ENCODE results near the gene NT5C1B.

GRCh38 chr2:17751437-17751828 lies 2.2 kb downstream of the SMC6 start:
- RRBS = no CpG with 5 or more reads among the region's 5 CpGs

DNA sequence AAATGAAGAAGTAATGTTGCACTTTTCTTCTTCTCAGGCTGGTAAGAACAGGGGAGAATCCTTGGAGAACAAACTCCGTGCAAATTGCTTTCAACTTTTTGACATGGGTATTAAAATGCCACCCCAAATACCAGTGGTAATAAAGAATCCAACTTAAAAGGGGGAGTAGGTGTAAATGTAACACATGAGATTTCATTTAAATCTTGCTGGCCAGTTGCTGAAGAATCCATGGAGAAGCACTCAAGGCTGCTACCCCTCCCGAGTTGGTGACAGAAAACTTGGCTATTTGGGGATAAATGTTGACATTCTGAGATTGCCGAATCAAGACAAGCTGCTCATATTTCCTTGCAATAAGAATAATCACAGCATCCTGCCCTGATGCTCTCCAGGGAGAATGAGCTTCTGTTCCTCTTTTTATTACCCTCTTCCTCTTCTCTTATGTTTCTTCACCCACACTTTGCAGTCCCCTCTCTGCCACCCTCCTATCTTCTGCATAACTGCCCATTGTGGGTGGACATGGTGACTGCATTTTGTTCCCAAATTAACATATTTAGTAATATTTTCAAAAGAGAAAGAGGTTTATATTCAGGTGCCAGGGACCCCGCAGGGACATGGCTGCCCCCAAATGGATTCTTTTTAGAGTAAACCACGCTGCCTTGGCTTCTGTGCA lies 12.0 kb upstream of the MSGN1 start:
- RRBS = no CpG with 5 or more reads among the region's 5 CpGs

DNA sequence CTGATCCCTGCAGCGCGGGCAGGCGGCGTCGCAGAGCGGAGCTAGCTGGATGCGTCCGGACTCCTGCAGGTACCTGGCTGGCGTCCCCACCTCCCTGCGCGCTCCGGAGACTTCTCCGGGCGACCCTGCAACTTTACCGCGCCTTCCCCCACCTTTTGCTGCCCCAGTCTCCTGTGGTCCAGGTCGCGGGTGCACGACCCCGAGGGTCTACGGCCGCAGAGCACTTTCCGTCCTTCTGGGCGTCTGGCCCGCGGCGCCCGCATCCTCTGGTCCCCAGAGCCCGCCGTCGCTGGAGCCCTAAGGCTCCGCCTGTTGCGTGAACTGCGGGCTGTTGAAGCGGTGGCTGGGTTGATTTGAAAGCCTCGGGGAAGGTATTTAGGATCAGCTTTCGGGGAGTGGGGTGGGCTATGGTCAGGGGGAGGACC lies 283 bp downstream of the KCNS3 start:
- RRBS = 2% methylated on average over 5 of the region's 37 CpGs

DNA sequence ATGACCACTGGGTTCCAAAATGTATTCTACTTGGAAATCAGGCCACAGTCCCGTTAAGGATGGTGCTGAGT lies 1.0 kb downstream of the RDH14 start:
- RRBS = no CpG with 5 or more reads among the region's 1 CpG

- RRBS = under 1% methylated on average over 41 of the region's 67 CpGs
These were observed 539 bp downstream of the RDH14 start for GRCh38 chr2:18559677-18560551.

- RRBS = no CpG with 5 or more reads among the region's 1 CpG
These were observed at the start of gene NT5C1B for GRCh38 chr2:18589346-18589808. Gene NT5C1B (minus strand): TSS chr2:18589569.

GRCh38 chr2:18830954-18831382 lies 241.6 kb upstream of the NT5C1B start:
- RRBS = no CpG with 5 or more reads among the region's 3 CpGs

- RRBS = no CpG with 5 or more reads among the region's 3 CpGs
These were observed 21.4 kb downstream of the OSR1 start for GRCh38 chr2:19336802-19337568.

DNA sequence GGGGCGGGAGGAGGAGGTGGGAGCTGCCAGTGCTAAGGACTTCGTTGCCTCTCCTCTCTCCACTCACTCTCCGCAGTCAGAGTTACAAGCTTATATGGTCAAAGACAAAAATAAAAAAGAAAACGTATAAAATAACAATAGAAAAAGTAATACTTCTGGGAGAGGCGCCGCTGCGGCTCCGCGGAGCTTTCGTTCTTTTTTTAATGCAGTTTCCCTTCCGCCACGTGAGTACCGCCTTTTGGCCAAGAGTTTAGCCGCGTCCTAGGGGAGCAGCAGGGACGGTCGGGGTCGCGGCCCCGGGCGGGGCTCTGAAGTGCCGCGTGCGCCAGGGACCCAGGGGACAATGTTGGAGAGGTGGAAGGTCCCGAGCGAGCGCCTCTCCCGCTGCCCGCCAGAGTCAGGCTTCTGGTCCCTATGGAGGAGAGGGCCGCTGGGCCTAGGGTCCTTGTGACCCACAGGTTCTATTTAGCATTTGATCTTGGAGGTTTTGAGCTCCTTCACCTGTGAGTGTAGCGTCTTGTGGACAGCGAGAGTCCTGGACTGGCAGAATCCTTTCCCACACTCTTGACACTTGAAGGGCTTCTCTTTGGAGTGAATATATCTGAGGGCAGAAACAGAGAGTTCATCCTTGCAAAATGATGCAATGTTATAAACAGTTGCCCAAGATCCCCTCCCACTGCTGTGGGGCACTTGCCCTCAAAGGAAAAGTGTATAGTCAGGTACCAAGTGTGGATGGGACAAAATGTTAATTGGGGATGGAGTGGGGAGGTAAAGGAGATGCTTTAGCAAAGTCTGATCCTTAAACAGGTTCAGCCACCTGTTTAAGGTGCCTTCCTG lies 6.4 kb downstream of the OSR1 start:
- RRBS = no CpG with 5 or more reads among the region's 32 CpGs

- RRBS = no CpG with 5 or more reads among the region's 5 CpGs
These were observed 27.0 kb downstream of the WDR35 start for GRCh38 chr2:19962687-19963490.

GRCh38 chr2:20192580-20193314 lies 32.2 kb downstream of the SDC1 start:
- RRBS = no CpG with 5 or more reads among the region's 8 CpGs

- RRBS = no CpG with 5 or more reads among the region's 12 CpGs
These were observed 21.9 kb downstream of the SDC1 start for GRCh38 chr2:20203041-20203514.

DNA sequence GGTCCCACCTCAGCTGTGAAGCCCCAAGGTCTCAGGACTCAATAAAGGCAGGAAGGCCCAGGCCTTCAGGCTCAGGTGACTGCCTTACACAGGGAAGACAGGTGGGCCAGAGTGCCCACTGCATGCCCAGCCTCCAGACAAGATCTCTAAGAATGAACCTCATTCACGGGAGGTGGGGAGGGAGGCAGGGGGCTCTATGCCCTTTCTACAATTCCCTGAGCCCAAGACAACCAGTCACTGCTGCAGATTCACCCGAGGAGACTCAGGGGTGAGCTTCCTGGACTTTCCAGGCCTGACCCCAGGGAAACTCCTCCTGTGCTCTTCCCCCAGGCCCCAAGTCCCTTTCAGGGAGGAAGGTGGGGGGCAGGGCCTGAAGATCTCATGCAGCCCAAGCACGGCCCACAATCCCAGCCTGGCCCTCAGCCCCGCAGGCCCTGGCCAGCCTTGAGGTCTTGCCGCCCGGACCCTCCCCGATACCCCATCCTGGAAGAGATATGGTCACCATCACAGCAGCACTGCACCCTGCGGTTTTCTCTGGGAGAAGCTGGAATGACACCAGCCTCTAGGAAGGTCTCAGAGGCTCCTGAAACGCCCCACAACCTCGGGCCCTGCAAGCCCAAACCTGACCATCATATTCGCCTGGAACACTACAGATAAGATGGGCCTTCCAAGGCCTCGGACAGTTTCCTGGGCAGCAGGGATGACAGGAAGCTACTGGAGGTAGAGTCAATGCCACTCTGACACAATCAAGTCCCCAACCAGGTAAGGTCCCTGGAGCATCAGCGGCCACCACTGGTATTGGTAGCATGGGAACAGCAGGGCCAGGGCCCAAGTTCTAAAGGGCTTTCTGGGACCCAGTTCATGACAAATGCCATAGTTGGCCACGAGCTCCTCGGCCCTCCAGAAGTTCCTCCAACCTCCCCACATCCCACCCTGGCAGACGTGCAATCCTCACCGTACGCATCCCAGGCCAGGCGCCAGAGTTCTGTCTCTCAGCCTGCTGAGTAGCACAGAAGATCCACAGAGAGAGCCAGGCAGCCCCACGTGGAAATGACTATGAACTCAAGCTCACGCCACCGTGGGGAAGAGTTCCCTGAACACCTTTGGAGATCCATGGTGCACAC lies 8.7 kb downstream of the SDC1 start:
- RRBS = no CpG with 5 or more reads among the region's 22 CpGs

- RRBS = no CpG with 5 or more reads among the region's 5 CpGs
These were observed 11.1 kb upstream of the SDC1 start for GRCh38 chr2:20235961-20236498.

- RRBS = no CpG with 5 or more reads among the region's 2 CpGs
These were observed 60.5 kb upstream of the SDC1 start for GRCh38 chr2:20285394-20285929.

GRCh38 chr2:20288840-20289793 lies 61.5 kb downstream of the PUM2 start:
- RRBS = no CpG with 5 or more reads among the region's 8 CpGs

GRCh38 chr2:20303923-20304852 lies 46.5 kb downstream of the PUM2 start:
- RRBS = no CpG with 5 or more reads among the region's 3 CpGs

GRCh38 chr2:20349839-20350479 lies 685 bp downstream of the PUM2 start:
- RRBS = 2% methylated on average over 33 of the region's 41 CpGs

GRCh38 chr2:20370209-20370708 lies 19.6 kb upstream of the PUM2 start:
- RRBS = no CpG with 5 or more reads among the region's 5 CpGs

DNA sequence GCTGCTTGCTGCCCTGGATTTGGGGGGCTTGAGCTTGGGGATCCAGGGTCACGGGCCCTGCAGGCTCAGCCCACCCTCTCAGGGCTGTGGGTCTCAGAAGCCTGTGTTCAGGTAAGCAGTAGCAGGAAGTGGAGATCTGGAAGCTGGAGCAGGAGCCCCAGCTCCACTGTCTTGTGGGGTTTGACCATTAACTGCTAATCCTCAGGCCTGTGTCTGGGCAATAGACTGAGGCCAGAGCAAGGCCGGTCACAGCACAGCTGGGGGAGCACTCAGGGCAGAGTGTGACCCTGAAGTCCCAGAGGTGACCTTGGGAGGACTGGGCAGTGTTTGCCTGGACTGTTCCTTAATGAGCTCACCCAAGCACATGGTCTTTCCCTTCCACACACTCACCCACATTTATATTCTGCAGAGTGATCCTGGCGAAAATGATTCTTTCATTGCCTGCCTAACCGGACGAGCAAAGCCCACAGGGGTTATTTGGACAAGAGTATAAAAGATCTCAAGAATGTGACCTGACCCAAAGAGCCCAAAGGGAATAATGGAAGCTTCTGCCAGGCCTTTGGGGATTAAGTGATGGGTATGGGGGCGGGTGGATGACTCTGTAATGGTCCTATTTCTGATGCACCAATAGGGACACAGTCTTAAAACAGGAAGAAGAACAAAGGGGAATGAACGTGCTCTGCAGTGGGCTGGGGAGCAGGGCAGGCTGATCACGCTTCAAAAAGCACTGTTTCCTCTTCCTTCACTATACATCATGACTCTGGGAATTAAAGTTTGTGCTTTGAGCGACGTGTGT lies 27.3 kb downstream of the RHOB start:
- RRBS = no CpG with 5 or more reads among the region's 10 CpGs